ENCODE measurements around the genes TEX11 and PIN4.

- PRO-cap = bidirectional peak, plus-strand start at chrX:69137257, minus-strand start at chrX:69136922
Observed at GRCh38 chrX:69136623-69137370, 28.5 kb downstream of the PJA1 start.

- PRO-cap = no peak
Observed at GRCh38 chrX:69503458-69503839, 677 bp upstream of the NALF2 start.

- PRO-cap = no peak
Observed at GRCh38 chrX:70135603-70136096, 2.4 kb downstream of the IGBP1 start.

GRCh38 chrX:70477085-70478173 is 32.8 kb downstream of the DLG3 start:
- PRO-cap = no peak

GRCh38 chrX:70481520-70481788 is 36.8 kb downstream of the DLG3 start:
- PRO-cap = no peak

DNA sequence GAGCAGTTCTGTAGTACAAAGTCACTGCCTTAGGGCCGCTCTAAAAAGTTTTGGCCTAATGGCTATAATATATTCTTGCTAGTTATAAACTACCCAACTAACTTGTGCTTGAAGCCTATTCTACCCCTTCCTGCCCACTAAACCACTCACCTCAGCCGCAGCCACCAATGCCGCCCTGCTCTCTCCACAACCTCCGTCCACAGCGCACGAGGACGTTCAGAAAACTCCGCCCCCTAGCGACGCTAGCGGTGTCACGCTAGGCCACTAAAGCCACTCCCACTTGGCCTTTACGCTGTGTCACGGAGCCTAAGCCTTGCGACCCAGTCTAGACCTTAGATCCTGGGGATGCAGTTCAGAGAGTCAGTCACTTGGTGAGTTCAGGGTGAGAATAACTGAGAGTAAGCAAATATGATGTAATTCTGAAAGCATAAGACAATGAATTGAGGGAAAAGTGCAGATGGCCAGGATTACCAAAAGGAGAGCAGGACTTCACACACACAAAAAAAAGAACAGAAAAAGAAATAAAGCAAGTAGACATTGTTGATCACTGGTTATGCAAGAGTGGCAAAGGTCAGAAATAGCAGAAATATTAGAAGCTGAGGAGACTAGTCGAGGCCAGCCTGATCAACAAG is at the start of gene TEX11:
Gene TEX11, minus strand, starts transcription at position 208 of the 632 bp plus-strand sequence.
- PRO-cap = no peak

GRCh38 chrX:70930302-70930841 is 524 bp downstream of the SLC7A3 start:
- PRO-cap = bidirectional peak, plus-strand start at chrX:70930690, minus-strand start at chrX:70930593

DNA sequence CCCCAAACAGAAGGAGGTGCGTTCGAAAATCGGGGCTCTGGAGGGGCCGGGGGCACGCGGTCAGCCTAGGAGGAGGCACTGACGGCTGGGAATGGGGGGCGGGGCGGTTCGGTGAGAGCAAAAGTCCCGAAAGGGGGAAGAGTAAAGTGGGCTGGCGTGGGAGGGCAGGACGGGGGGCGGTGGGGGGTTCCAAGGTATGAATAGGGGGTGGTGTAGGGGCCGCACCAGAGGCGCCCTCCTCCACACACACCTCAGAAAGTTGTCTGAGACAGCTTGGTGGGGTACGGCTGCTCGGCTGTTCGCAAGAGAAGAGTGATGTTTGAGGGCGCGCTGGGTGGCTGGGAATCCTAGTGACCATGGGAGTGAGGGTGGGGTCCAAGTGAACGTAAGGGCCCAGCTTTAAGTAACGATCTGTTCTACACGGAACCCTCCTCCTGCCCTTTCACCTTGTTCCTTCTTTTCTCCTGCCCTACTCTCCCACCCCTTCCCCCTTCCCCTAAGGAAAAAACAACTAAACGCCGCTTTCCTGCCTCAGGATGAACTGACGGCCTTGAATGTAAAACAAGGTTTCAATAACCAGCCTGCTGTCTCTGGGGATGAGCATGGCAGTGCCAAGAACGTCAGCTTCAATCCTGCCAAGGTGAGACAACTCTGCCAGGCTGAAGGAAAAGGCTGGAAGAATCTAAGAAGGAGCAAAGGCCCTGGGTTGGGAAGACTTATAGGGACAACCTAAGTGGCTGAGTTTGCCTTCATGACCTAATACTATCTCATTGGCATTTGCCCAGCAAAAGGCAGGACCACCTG is 644 bp downstream of the MED12 start:
- PRO-cap = no peak

GRCh38 chrX:71143633-71144004 is 1.0 kb upstream of the NLGN3 start:
- PRO-cap = no peak

DNA sequence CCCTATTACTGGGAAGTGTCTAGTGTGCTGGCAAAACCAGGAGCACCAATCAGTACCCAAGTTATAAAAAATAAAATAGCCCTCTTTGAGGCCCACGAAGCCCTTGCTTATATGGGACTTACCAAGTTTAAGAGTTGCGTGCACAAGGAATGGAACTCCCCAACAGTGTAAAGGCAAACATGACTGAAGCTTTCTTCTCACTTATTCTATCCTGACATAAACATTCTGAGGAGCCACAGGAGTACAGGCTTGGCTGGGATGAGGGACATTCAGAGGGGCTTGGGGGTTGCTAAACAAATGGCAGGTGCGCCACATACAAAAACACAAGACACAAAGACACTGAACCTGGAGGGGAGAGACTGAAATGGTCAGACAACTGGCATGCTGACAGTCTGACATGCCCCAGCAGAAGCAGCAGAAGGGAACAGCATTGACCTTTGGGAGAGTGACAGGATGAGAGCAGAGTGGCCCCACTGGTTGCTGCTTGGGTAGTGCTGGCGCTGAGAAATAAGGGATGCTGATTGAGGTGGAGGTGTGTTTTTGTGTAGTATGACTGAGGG is 556 bp upstream of the NLGN3 start:
- PRO-cap = no peak

DNA sequence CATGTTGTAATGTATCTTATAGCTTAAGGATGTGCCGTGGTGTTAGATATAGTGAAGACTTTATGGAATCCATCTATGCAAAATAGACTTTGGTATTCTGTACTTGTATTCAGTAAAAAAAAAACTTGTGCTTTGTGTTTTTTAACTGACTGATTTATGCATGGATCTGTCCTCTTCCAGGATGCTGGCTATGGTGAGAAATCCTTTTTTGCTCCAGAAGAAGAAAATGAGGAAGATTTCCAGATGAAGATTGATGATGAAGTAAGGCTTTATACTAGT is 23.2 kb downstream of the TAF1 start:
- PRO-cap = no peak

- PRO-cap = no peak
Observed at GRCh38 chrX:71393935-71394256, 27.7 kb downstream of the TAF1 start.

GRCh38 chrX:71622439-71623215 is 4.3 kb upstream of the CXCR3 start:
- PRO-cap = no peak

DNA sequence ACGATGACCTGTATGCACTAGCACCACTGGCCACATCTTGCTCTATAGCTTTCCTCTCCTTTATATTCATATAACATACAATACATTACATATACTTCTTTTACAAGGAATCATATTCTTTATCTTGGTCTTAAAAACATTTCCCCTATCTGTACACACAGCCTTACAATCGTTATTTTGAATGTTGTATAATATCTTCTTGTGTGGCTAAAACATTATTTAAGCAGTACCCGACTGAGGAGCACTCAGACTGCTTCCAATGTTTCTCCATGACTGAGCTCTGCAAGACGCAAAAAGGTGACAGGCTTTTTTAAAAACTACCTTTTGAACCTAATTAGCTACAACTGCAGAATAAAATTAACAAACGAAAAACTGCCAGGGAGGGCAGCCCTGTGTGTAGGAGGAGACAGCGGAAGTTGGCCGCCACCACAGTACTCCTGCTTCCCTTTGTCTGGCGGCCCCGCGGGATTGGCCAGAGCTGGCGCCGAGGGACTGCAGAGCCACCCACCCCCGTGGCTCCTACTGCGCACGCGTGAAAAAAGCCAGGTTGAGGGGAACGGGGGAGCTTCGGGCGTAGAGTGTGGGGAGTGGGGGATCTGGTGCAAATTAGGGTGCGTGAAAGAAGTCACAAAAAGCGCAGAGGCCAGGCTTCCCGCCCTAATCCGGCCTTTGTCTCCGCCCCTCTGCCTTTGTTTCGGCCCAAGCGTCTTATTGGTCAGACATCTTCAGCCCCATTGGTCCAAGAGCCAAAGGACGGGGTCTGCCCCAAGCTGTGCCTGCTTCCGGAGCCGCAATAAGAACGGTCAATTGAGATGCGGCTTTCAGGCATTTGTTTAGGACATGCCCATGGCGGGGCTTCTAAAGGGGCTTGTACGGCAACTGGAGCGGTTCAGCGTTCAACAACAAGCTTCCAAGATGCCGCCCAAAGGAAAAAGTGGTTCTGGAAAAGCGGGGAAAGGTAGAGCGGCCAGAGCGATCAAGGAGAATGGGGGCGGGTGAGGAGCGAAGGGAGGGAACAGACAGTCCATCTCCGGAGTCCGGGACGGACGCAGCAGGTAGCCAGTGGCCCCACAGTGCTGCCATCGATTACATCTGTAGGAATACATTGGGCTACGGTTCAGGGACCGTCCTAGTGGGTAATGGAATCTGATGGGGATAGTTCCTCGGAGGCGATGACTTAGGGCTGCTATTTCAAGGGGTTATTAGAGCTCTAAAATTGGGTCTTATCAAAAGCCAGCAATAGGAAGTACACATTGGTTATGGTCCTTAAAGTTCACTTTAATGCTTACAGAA is at the start of gene PIN4:
Gene PIN4, plus strand, starts transcription at position 887 of the 1,293 bp plus-strand sequence.
- PRO-cap = bidirectional peak, plus-strand start at position 475 of the sequence, minus-strand start at position 453 of the sequence; bidirectional peak, plus-strand start at position 905 of the sequence, minus-strand start at position 685 of the sequence

GRCh38 chrX:72468804-72469716 is 103.6 kb downstream of the HDAC8 start:
- PRO-cap = no peak

- PRO-cap = no peak
Observed at GRCh38 chrX:72711978-72712920, 1.9 kb downstream of the PHKA1 start.

- PRO-cap = no peak
Observed at GRCh38 chrX:72728795-72729029, 14.6 kb upstream of the PHKA1 start.

GRCh38 chrX:73840957-73842194 is 278.4 kb downstream of the CHIC1 start:
- PRO-cap = no peak

GRCh38 chrX:73844336-73844920 is 281.4 kb downstream of the CHIC1 start:
- PRO-cap = no peak

- PRO-cap = no peak
Observed at GRCh38 chrX:73941014-73941554, 362.9 kb upstream of the ZCCHC13 start.

Measured in WTC11 (cell line).